K562 (cell line): ENCODE data around the genes OSTC and SEC24B.

GRCh38 chr4:108009534-108010040, 19.9 kb downstream of the HADH start:
- RAMPAGE, long total RNA: no peak
- RRBS: no CpG with 5 or more reads among the region's 5 CpGs
PRO-cap:
- standard: no peak
- CoPRO, capped RNA only, 2 experiments: no peak in any of the 2 experiments
- CoPRO, capped and uncapped RNA, 2 experiments: no peak in any of the 2 experiments
- CoPRO, uncapped RNA only, 2 experiments: no peak in any of the 2 experiments
CAGE:
- cytosol, long polyA plus RNA: no peak
- long polyA plus RNA: no peak
- nucleolus, long total RNA: no peak
- nucleus, long polyA plus RNA: no peak

DNA sequence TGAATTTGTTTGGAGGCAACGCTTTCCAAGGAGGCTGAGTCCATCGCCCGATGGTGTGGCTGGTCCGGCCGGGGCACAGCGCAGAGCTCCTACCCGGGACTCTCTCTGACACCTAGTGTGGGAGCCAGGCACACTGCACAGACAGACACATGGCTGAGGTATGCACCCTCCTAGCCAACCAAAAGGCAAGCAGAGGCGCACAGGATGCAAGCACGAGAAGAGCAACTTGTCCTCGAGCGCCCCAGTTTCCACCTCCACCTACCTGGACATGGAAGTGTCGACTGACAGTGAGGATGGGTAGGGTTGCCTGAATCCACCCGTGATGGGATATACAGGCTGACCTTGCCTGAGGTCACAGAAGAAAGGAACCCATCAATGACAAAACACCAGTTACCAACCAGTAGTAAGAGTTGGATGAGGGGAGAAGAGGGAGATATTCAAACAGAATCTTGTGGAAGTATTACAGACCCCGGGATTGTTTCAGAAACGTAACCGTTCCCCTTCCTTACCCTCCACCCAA, 87.3 kb downstream of the LEF1 start:
- RAMPAGE, long total RNA: no peak
- RRBS: no CpG with 5 or more reads among the region's 16 CpGs
PRO-cap:
- standard: no peak
- CoPRO, capped RNA only, 2 experiments: no peak in any of the 2 experiments
- CoPRO, capped and uncapped RNA, 2 experiments: no peak in any of the 2 experiments
- CoPRO, uncapped RNA only, 2 experiments: no peak in any of the 2 experiments
CAGE:
- cytosol, long polyA plus RNA: no peak
- long polyA plus RNA: no peak
- nucleolus, long total RNA: no peak
- nucleus, long polyA plus RNA: no peak

GRCh38 chr4:108171830-108172870, 3.4 kb upstream of the LEF1 start:
- RAMPAGE, long total RNA: no peak
- RRBS: 97% methylated on average over 6 of the region's 81 CpGs
PRO-cap:
- standard: no peak
- CoPRO, capped RNA only, 2 experiments: no peak in any of the 2 experiments
- CoPRO, capped and uncapped RNA, 2 experiments: no peak in any of the 2 experiments
- CoPRO, uncapped RNA only, 2 experiments: no peak in any of the 2 experiments
CAGE:
- cytosol, long polyA plus RNA: no peak
- long polyA plus RNA: no peak
- nucleolus, long total RNA: no peak
- nucleus, long polyA plus RNA: no peak

DNA sequence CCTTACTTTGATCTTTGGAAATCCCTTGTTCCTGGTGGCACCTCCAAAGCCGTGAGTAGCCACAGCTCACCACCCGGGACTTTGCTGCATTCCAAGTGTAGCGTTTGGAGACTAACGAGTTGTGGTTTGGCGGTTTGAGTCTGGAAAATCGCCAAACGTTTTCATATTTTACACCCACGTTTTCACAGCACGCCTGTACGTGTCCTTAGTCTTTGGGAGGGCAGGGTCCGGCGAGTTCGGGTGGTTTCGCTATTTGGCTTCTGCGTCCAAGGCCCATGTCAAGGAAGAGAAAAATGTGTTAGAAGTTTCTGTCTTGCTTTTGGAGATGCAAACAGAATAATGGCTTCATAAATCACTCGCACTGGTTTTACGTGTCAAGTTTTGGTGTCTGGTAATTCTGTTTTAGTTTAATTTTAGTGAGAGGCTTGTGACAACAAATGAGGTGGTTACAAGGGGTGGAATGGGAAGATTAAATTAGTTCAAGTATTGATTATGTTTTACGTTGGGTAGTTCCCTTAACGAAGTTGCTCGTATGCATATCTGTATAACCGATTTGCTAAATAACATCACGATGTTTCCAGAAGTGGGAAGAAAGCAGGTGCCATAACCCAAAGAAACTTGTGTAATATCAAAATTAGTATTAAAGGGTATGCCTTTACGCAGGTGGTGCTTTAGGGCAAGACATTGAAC, 520 bp downstream of the RPL34 start:
- RAMPAGE, long total RNA: no peak
- RRBS: no CpG with 5 or more reads among the region's 23 CpGs
PRO-cap:
- standard: no peak
- CoPRO, capped RNA only, 2 experiments: no peak in any of the 2 experiments
- CoPRO, capped and uncapped RNA, 2 experiments: no peak in any of the 2 experiments
- CoPRO, uncapped RNA only, 2 experiments: peak in 1 of 2 experiments; most common plus-strand start position 166 of the sequence (in 1)
CAGE:
- cytosol, long polyA plus RNA: no peak
- long polyA plus RNA: no peak
- nucleolus, long total RNA: no peak
- nucleus, long polyA plus RNA: no peak

DNA sequence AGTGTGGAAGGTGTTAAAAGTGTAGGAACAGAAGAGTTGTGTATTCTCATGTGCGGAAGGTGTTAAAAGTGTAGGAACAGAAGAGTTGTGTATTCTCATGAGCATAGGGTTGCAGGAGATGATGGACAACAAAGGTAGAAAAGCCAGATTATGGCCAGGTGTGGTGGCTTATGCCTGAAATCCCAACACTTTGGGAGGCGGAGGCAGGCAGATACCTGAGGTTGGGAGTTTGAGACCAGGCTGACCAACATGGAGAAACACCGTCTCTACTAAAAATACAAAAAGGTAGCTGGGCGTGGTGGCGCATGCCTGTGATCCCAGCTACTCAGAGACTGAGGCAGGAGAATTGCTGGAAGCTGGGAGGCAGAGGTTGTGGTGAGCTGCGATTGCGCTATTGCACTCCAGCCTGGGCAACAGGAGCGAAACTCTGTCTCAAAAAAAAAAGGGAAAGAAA, 2.5 kb downstream of the RPL34 start:
- RAMPAGE, long total RNA: no peak
- RRBS: no CpG with 5 or more reads among the region's 8 CpGs
PRO-cap:
- standard: no peak
- CoPRO, capped RNA only, 2 experiments: no peak in any of the 2 experiments
- CoPRO, capped and uncapped RNA, 2 experiments: no peak in any of the 2 experiments
- CoPRO, uncapped RNA only, 2 experiments: peak in 1 of 2 experiments; most common plus-strand start position 278 of the sequence (in 1)
CAGE:
- cytosol, long polyA plus RNA: no peak
- long polyA plus RNA: no peak
- nucleolus, long total RNA: no peak
- nucleus, long polyA plus RNA: no peak

- RAMPAGE, long total RNA: start-site peak on the plus strand at chr4:108650601-108650650, 1,457 and 1,457 reads in 2 replicates
- RRBS: 2% methylated on average over 13 of the region's 54 CpGs
PRO-cap:
- standard: bidirectional peak, plus-strand start at chr4:108650599, minus-strand start at chr4:108650279; unidirectional peak, plus-strand start at chr4:108650797; bidirectional peak, plus-strand start at chr4:108650892, minus-strand start at chr4:108650838
- CoPRO, capped RNA only, 2 experiments: peak in 2 of 2 experiments; most common plus-strand start chr4:108650599 (in 2); most common minus-strand start chr4:108650279 (in 2)
- CoPRO, capped and uncapped RNA, 2 experiments: peak in 2 of 2 experiments; most common plus-strand start chr4:108650599 (in 2); most common minus-strand start chr4:108650279 (in 1)
- CoPRO, uncapped RNA only, 2 experiments: peak in 1 of 2 experiments; most common plus-strand start chr4:108650496 (in 1); most common minus-strand start chr4:108650182 (in 1)
CAGE:
- cytosol, long polyA plus RNA: start-site peak on the plus strand at chr4:108650596-108650635, 4,679 and 3,242 reads in 2 replicates
- long polyA plus RNA: start-site peak on the plus strand at chr4:108650594-108650635, 4,331 and 3,259 reads in 2 replicates
- nucleolus, long total RNA: no peak
- nucleus, long polyA plus RNA: start-site peak on the plus strand at chr4:108650595-108650635, 3,456 and 2,213 reads in 2 replicates
Measured at GRCh38 chr4:108649902-108651164, at the start of gene OSTC. Gene OSTC, plus strand, starts transcription at chr4:108650599.

DNA sequence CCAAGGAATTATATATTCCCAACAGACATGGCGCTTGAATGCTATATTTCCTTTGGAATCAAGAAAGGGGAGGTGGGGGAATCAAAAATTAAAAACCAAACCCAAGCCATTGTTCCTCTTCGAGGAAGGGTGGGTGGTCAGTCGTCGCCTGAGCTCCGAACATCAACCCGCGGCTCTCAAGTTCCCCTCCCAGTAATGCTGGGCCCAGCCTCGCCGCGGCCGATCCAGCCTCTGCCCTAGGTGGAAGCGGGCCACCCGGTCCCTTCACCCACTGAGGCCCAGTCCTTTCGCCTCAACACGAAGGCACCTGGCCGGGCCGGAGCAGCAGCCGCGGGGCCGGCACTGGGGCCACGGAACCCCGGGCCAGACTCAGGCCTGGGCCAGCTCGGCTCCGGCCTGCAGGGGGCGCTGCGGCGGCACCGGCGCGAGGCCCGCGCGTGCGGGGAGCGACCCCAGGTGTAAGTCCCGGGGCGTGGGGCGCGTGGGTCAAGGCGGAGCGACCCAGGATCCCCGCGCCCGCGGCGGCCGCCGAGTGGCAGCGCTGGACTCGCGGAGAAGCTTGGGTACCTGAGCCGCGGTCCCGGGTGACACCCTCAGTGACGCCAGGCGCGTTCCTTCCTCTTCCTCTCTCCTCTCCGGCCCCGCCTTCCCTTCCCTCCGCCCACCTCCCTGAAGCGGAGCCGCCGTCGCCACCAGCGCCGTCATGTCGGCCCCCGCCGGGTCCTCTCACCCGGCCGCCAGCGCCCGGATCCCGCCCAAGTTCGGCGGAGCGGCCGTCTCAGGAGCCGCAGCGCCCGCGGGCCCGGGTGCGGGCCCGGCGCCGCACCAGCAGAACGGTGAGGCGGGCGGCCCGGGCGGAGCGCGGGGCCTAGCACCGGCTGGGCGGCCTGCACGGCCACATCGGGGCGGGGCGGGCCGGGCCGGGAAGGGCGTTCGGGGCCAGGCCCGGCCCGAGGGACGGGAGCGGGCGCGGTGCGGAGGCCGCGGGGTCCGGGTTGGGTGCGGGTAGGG, at the start of gene SEC24B:
Gene SEC24B (plus strand): TSS at position 649 of the 1,011 bp plus-strand sequence.
- RAMPAGE, long total RNA: no peak
- RRBS: 2% methylated on average over 61 of the region's 115 CpGs
PRO-cap:
- standard: unidirectional peak, plus-strand start at position 109 of the sequence; unidirectional peak, plus-strand start at position 140 of the sequence; bidirectional peak, plus-strand start at position 459 of the sequence, minus-strand start at position 371 of the sequence; bidirectional peak, plus-strand start at position 662 of the sequence, minus-strand start at position 598 of the sequence; bidirectional peak, plus-strand start at position 932 of the sequence, minus-strand start at position 899 of the sequence
- CoPRO, capped RNA only, 2 experiments: peak in 2 of 2 experiments; most common plus-strand start position 140 of the sequence (in 2); most common minus-strand start position 371 of the sequence (in 2)
- CoPRO, capped and uncapped RNA, 2 experiments: peak in 2 of 2 experiments; most common plus-strand start position 664 of the sequence (in 1); most common minus-strand start position 371 of the sequence (in 2)
- CoPRO, uncapped RNA only, 2 experiments: no peak in any of the 2 experiments
CAGE:
- cytosol, long polyA plus RNA: no peak
- long polyA plus RNA: start-site peak on the plus strand centred at position 674 of the sequence, 61 bp wide, 132 and 120 reads in 2 replicates
- nucleolus, long total RNA: no peak
- nucleus, long polyA plus RNA: start-site peak on the minus strand centred at position 583 of the sequence, 80 bp wide, 40 and 69 reads in 2 replicates; start-site peak on the plus strand centred at position 673 of the sequence, 48 bp wide, 18 and 19 reads in 2 replicates

- RAMPAGE, long total RNA: no peak
- RRBS: no CpG with 5 or more reads among the region's 3 CpGs
PRO-cap:
- standard: no peak
- CoPRO, capped RNA only, 2 experiments: no peak in any of the 2 experiments
- CoPRO, capped and uncapped RNA, 2 experiments: no peak in any of the 2 experiments
- CoPRO, uncapped RNA only, 2 experiments: peak in 1 of 2 experiments; most common minus-strand start chr4:109722645 (in 1)
CAGE:
- cytosol, long polyA plus RNA: no peak
- long polyA plus RNA: no peak
- nucleolus, long total RNA: no peak
- nucleus, long polyA plus RNA: no peak
Measured at GRCh38 chr4:109721880-109722705, 7.8 kb downstream of the PLA2G12A start.

- RAMPAGE, long total RNA: no peak
- RRBS: no CpG with 5 or more reads among the region's 2 CpGs
PRO-cap:
- standard: no peak
- CoPRO, capped RNA only, 2 experiments: no peak in any of the 2 experiments
- CoPRO, capped and uncapped RNA, 2 experiments: no peak in any of the 2 experiments
- CoPRO, uncapped RNA only, 2 experiments: no peak in any of the 2 experiments
CAGE:
- cytosol, long polyA plus RNA: no peak
- long polyA plus RNA: no peak
- nucleolus, long total RNA: no peak
- nucleus, long polyA plus RNA: no peak
Measured at GRCh38 chr4:109801454-109801753, 395 bp downstream of the CFI start.

DNA sequence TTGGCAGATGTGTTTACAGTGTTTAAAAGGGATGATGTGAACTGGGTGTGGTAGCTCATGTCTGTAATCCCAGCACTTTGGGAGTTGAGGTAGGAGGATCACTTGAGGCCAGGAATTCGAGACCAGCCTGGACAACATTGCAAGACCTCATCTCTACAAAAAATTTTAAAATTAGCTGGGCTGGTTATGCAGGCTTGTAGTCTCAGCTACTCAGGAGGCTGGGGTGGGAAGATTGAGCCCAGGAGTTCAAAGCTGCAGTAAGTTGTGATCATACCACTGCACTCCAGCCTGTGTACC, 63.8 kb downstream of the ELOVL6 start:
- RAMPAGE, long total RNA: no peak
- RRBS: no CpG with 5 or more reads among the region's 1 CpG
PRO-cap:
- standard: no peak
- CoPRO, capped RNA only, 2 experiments: no peak in any of the 2 experiments
- CoPRO, capped and uncapped RNA, 2 experiments: no peak in any of the 2 experiments
- CoPRO, uncapped RNA only, 2 experiments: no peak in any of the 2 experiments
CAGE:
- cytosol, long polyA plus RNA: no peak
- long polyA plus RNA: no peak
- nucleolus, long total RNA: no peak
- nucleus, long polyA plus RNA: no peak

- RAMPAGE, long total RNA: no peak
- RRBS: 35% methylated on average over 12 of the region's 58 CpGs
PRO-cap:
- standard: no peak
- CoPRO, capped RNA only, 2 experiments: no peak in any of the 2 experiments
- CoPRO, capped and uncapped RNA, 2 experiments: no peak in any of the 2 experiments
- CoPRO, uncapped RNA only, 2 experiments: no peak in any of the 2 experiments
CAGE:
- cytosol, long polyA plus RNA: no peak
- long polyA plus RNA: no peak
- nucleolus, long total RNA: no peak
- nucleus, long polyA plus RNA: no peak
Measured at GRCh38 chr4:110621065-110621884, 1.6 kb downstream of the PITX2 start.

GRCh38 chr4:110621885-110622707, 781 bp downstream of the PITX2 start:
- RAMPAGE, long total RNA: no peak
- RRBS: 38% methylated on average over 20 of the region's 70 CpGs
PRO-cap:
- standard: no peak
- CoPRO, capped RNA only, 2 experiments: no peak in any of the 2 experiments
- CoPRO, capped and uncapped RNA, 2 experiments: no peak in any of the 2 experiments
- CoPRO, uncapped RNA only, 2 experiments: no peak in any of the 2 experiments
CAGE:
- cytosol, long polyA plus RNA: no peak
- long polyA plus RNA: no peak
- nucleolus, long total RNA: no peak
- nucleus, long polyA plus RNA: no peak

DNA sequence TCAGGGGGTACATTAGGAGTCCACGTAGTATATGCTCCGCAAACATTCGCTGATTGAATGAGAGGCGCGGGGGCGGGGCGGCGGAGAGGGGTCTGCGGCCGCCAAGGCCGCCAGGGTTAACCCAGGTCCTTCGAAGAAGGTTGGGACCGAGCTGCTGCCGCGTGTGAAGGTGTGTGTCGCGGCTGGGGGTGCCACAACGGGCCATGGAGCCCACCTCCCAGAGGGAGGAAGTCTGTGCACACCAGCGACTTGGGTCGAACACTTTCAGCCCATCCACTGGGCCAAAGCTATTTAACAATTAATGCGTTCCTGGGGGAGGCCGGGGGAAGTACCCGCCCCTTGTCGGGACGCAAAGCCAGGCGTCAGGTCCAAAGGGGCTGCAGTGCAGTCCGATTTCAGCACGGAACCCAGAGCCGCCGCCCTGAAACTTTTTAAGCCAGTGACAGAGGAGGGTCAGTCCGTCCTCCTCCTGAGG, 6.5 kb upstream of the PITX2 start:
- RAMPAGE, long total RNA: no peak
- RRBS: no CpG with 5 or more reads among the region's 31 CpGs
PRO-cap:
- standard: no peak
- CoPRO, capped RNA only, 2 experiments: no peak in any of the 2 experiments
- CoPRO, capped and uncapped RNA, 2 experiments: no peak in any of the 2 experiments
- CoPRO, uncapped RNA only, 2 experiments: no peak in any of the 2 experiments
CAGE:
- cytosol, long polyA plus RNA: no peak
- long polyA plus RNA: no peak
- nucleolus, long total RNA: no peak
- nucleus, long polyA plus RNA: no peak

DNA sequence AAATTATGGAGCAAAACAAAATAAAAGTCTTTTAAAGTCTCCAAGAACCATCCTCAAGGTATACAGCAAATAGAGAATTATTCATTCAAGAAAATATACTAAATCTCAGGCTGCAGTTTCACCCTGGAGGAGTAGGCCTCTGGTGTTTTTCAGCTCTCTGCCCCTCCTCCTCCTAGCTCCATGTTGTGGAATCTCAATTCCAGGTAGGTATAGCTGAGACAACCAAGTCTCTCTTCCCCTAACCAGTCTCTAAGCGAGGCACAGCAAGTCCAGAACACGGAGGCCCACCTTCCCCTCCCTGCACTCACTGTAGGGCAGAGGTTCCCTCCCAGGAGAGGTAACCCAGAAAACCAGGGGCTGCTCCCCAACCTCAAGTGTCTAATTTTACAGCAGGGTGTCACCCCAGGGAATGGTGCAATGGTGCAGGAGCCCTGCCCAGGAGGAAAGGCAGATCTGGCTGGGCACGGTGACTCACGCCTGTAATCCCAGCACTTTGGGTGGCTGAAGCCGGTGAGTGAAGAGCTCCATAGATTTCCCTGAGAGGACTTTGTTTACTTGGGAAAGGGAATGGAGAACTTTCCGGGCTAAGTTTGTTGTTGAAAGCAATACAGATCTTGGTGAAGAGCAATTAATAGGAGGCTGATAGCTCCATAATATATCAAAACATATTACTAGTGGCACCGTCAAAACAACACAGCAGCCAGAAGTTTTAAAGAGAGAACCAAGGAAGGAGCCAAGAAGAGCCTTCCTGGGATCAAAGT, 28.8 kb downstream of the FAM241A start:
- RAMPAGE, long total RNA: no peak
- RRBS: 100% methylated on average over 1 of the region's 7 CpGs
PRO-cap:
- standard: no peak
- CoPRO, capped RNA only, 2 experiments: no peak in any of the 2 experiments
- CoPRO, capped and uncapped RNA, 2 experiments: no peak in any of the 2 experiments
- CoPRO, uncapped RNA only, 2 experiments: no peak in any of the 2 experiments
CAGE:
- cytosol, long polyA plus RNA: no peak
- long polyA plus RNA: no peak
- nucleolus, long total RNA: no peak
- nucleus, long polyA plus RNA: no peak

DNA sequence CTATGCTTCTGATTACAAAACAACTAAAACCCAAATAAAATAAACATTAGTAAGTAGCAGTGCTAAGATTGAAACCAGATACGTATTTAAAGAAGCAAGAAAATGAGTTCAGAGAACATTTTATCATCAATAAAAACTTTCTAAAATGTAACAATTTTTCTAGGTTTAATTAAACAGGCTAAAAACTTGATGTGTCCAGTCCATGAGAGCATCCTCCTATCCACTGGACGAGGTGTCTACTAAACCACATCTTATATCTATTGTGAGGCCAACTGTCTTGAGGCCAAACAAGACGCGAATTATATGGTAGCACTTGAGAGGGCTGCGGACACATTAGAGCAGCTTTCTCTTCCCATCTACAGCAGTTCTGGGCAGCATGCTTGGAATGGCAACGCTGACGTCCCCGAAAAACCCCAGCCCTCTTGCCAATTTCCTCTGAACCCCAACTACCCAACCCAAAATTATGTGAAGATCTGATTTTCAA, 846 bp upstream of the AP1AR start:
- RAMPAGE, long total RNA: no peak
- RRBS: no CpG with 5 or more reads among the region's 8 CpGs
PRO-cap:
- standard: bidirectional peak, plus-strand start at position 312 of the sequence, minus-strand start at position 225 of the sequence
- CoPRO, capped RNA only, 2 experiments: no peak in any of the 2 experiments
- CoPRO, capped and uncapped RNA, 2 experiments: no peak in any of the 2 experiments
- CoPRO, uncapped RNA only, 2 experiments: no peak in any of the 2 experiments
CAGE:
- cytosol, long polyA plus RNA: no peak
- long polyA plus RNA: no peak
- nucleolus, long total RNA: no peak
- nucleus, long polyA plus RNA: no peak

DNA sequence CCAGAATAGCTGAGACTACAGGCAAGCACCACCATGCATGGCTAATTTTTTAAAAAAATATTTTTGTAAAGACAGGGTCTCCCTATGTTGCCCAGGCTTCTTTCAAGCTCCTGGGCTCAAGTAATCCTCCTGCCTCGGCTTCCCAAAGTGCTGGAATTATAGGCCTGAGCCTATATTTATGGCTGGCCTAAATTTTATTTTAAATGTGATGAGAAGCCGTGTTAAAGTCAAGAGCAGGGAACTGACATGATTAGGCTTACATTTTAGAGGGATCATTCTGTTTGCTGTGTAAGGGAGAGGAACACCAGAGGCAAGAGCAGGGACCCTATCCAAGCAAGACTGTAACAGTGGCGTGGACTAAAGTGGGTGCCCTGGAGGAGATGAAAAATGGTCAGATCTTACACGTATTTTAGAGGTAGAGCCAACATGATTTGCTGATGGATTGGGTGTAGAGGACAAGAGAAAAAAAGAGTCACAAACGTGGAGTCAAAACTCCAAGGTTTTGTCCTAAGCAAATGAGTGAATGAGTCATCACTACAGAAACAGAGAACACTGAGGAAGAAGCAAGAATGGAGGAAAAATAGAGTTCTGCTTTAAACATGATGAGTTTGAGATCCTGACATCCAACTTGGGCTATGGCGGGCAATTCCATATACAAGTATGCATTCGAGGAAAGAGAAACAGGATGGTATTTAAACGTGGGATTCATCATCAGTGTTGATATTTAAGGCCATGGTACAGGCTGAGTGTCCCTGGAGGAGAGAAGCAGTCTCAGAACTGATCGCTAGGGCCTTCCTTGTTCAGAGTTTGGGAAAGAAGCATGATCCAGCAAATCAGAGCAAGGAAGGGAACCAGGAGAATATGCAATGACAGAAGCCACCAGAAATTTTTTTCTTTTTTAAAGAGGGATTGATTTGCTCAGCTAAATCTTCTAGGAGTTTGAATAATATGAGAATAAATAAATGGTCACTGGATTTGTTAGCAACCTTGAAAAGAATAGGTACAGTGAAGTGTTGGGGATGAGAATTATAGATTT, 101.6 kb downstream of the ALPK1 start:
- RAMPAGE, long total RNA: no peak
- RRBS: no CpG with 5 or more reads among the region's 9 CpGs
PRO-cap:
- standard: no peak
- CoPRO, capped RNA only, 2 experiments: no peak in any of the 2 experiments
- CoPRO, capped and uncapped RNA, 2 experiments: no peak in any of the 2 experiments
- CoPRO, uncapped RNA only, 2 experiments: no peak in any of the 2 experiments
CAGE:
- cytosol, long polyA plus RNA: no peak
- long polyA plus RNA: no peak
- nucleolus, long total RNA: no peak
- nucleus, long polyA plus RNA: no peak

DNA sequence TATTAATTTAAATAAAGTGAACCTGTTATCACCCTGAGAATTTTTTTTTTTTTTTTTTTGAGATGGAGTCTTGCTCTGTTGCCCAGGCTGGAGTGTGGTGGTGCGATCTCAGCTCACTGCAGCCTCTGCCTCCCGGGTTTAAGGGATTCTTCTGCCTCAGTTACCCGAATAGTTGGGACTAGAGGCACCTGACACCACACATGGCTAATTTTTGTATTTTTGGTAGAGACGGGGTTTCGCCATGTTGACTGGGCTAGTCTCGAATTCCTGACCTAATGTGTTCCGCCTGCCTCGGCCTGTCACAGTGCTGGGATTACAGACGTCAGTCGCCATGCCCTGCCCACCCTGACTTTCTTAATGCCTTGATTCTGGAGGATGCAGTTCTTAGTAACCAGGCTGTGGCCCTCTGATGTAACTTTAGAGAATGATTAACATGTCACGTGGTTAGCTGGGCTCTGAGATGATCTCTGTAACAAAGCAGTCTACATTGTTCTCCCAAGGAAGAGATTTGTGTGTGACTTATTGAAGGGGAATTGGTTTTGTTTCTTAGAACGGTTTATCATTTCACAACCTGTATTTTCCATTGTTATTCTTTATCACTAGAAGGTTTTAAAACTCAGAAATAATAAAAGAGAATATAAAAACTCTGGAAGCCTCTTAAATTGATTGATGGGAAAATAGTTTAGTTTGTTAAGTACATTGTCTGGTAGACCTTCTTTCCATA, 30.6 kb downstream of the ANK2 start:
- RAMPAGE, long total RNA: no peak
- RRBS: no CpG with 5 or more reads among the region's 12 CpGs
PRO-cap:
- standard: no peak
- CoPRO, capped RNA only, 2 experiments: no peak in any of the 2 experiments
- CoPRO, capped and uncapped RNA, 2 experiments: no peak in any of the 2 experiments
- CoPRO, uncapped RNA only, 2 experiments: no peak in any of the 2 experiments
CAGE:
- cytosol, long polyA plus RNA: no peak
- long polyA plus RNA: no peak
- nucleolus, long total RNA: no peak
- nucleus, long polyA plus RNA: no peak